Duodenum (tissue), 1 donor: ENCODE results near the genes BTBD9, GLP1R, KIF6, TREM1 and NCR2.

DNA sequence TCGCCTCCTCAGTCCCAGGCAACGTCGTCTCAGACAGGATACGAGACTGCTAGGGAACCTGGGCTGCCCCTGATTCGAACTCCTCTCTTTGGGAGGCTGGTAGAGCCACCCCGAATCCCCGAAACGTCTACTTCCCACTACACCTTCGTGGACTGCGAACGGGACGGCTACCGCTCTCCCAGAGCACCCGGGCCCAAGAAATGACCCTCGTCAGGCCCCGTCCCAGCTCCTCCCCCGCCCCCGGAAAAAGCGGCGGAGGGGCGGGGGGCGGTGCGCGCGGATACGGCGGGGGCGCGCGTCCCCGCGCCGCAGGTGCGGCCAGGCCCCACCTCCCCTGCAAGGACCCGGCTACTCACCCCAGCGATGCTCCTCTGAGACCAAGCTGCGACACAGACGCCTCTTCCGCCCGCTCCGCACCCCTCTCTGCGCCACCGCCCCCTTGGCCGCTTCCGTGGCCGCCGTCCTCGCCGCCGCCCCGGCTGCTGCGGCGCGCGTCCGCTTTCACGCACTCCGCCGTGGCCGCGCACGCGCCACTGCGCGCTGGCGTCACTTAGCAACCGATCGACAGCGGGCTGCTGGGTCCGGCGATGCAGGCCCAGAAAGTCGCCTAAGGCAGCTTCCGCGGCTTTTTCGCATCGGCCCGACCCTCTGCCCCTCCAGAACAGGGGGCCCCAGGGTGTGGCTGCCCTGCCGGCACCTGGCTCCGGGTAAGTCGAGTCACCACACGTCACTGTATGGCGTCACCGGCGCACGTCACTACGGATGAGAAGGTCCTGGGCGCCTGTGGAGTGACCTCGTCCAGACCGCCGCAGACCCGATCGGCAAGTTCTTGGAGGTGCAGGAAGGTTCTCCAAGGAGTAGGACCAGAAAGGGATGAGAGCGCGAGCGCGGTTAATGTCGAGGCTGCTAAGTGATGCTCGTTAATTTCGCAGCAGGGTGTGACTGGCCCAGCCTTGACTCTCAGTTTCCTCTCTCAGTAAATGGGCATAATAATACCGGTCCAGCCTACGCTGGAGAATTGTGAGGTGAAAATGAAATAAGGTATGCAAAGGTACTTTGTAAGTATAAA, at the start of gene BTBD9:
Gene BTBD9 (minus strand): TSS at position 486 of the 1,069 bp plus-strand sequence.
- PRO-cap = bidirectional peak, plus-strand start at position 245 of the sequence, minus-strand start at position 198 of the sequence; bidirectional peak, plus-strand start at position 765 of the sequence, minus-strand start at position 425 of the sequence

- PRO-cap = no peak
Observed at GRCh38 chr6:38722545-38723237, 7.6 kb downstream of the DNAH8 start.

GRCh38 chr6:38775224-38775765, 60.2 kb downstream of the DNAH8 start:
- PRO-cap = no peak

- PRO-cap = no peak
Observed at GRCh38 chr6:39048282-39049000, at the start of gene GLP1R. TSS of gene GLP1R (plus strand) at chr6:39048781.

DNA sequence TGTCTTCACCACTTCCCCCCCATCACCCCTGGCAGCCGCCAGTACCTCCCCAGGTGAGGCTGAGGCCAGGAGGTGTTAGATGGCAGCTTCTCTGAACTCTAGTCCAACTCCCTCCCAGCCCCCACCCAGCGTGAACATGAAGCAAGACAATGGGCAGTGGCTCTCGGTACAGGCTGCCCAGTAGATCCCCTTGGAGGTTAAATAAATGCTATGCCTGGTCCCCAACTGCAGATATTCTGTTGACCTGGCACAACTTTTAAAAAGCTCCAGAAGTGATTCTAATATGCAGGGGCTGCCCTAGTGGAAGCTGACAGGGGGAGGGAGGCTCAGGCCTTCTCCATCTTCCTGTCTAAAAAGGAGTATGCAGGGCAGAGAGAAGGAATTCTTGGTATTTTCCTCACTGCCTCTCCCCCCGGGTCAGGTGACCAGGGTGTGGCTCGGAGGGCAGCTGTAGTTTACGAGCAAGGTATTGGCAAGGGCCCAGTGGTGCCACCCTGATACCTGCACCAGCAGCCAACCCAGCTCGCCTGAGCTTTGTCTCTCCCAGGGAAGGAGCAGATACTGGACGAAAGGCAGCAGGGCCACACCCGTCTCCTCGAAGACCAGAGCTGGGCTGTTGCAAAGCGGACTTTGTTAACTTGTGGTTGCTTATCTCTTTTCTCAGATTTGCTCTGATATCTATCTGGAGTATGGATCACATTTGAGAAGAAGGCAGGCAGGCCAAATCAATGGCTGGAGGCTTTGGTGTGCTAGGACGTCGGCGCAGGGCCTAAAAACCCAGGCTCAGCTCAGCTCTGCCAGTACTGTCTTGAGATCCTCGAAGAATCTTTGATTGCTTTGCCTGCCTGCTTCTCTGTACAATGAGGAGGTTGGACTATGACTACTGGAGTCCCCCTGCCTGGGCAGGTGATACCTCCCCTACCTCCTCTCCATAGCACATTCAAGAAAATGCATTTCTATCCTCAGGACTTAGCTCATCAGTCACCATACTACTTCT, 25.5 kb downstream of the KCNK5 start:
- PRO-cap = bidirectional peak, plus-strand start at position 728 of the sequence, minus-strand start at position 536 of the sequence

DNA sequence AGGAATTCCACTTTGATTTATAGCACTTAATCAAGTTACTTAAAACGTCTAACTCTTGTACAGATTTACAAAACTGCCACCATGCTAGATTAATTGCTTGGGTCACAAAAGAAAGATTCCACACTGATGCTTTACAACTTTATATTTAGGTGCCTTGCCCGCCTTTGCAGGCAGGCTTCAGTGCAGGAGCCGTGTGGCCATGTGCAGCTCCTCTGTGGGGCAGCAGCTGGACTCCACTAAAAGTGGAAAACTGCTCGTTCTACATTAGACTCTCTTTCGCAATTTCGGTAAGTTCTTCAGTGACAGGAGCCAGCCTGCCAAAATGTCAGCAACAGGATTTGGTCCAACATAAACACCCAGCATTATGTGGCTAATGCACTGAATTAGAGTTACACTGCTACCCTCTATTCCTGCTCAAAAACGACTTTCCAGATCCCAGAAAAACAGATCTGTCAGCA, 174.4 kb upstream of the KCNK16 start:
- PRO-cap = no peak

- PRO-cap = no peak
Observed at GRCh38 chr6:39724661-39725980, at the start of gene KIF6. TSS of gene KIF6 (minus strand) at chr6:39725408.

DNA sequence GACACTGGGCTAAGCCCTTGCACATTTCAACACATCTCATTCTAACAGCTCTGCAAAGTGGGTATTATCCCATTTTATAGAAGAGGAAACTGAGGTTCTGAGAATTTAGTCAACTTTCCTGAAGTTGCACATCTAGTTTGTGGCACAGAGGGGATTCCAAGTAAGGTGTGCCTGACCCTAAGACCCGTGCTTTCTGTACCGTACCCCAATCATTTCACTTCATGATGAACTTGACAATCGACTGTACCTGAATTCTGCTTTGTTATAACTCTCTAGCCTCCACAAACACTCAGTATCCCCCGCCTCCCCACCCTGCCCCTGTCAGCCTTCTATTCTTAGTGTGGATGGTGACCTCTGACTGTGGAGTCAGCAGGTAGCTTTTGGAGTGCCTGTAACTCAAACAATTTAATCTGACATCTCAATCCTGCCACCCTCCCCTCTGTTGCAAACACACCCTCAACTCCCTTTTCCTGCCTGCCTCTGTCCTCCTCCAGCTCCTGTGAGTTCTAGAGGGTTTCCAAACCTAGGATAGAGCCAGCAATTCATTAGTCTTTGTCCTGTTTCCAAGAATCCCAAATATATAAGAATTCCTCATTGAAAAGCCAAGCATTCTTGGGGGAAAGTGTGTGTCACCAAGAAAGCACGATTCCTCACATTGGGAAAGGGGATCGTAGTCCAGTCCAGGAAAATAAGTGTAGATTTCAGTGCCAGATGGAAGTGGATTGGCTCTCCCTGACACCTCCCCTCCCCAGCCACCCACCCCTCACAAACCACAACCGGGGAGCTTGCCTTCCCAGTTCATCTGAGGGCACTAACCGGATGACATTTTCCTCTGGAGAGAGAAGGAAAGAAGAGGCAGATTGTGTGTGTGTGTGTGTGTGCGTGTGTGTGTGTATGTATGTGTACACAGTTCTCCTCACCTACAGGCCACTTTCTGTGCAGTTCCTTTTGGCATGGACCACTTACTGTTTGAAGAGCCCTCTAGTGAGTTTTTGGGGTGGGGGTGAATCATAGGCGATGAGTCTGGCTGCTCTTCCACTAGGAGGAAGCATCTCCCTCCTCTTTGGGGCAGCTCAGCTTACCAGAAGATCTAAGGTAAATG, 20.5 kb downstream of the DAAM2 start:
- PRO-cap = no peak

DNA sequence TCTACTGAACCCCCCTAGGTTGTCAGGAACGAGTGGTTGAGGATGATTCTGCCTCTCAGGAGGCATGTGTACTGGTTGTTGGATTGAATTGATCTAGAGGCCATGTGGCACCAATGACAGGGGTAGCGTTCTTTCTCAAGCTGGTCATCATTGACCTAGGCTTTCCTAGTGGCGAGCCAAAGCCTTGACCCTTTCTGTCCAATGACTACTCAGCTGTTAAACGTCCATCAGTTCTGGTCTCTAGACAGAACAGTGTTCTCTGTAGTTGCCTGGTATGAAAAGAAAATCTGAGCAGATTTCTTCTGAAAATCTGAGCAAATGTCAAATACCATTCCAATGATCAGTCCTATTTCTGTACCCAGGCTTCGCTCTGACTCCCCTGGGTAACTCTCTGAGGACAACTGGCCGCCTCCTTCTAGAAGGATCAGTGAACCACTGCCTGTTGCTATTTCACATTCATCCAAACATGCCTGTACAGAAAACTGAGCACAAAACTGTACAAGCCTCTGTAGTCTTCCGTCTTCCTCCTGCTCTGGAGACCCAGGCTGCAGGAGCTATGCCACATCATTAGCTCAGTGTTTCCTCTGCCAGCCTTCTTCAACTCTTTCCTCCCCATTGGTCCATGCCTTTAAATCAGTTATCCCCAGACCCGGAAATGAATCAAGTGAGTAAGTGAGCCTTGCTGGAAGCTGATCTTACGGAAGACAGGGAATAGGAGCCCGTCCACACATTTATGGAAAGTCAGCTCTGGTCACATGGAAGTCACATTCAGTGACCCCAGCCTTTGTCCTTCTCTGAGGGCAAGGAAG, 63.2 kb downstream of the DAAM2 start:
- PRO-cap = no peak

DNA sequence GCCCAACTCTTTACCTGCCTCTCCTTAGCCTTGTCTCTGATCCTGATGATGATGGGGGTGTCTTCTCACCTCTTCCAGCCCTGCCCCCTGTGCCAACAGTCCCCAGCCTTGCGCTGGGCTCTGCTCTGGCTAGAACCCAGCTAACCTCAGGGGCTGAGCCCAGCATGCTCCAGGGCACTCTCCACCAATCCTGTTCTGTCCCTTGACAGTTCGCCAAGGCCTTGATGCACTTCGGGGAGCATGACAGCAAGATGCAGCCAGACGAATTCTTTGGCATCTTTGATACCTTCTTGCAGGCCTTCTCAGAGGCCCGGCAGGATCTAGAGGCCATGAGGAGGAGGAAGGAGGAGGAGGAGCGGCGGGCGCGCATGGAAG, 33.2 kb downstream of the MOCS1 start:
- PRO-cap = no peak

GRCh38 chr6:39932165-39932749, 2.0 kb downstream of the MOCS1 start:
- PRO-cap = no peak

GRCh38 chr6:39948055-39948633, 13.9 kb upstream of the MOCS1 start:
- PRO-cap = no peak

DNA sequence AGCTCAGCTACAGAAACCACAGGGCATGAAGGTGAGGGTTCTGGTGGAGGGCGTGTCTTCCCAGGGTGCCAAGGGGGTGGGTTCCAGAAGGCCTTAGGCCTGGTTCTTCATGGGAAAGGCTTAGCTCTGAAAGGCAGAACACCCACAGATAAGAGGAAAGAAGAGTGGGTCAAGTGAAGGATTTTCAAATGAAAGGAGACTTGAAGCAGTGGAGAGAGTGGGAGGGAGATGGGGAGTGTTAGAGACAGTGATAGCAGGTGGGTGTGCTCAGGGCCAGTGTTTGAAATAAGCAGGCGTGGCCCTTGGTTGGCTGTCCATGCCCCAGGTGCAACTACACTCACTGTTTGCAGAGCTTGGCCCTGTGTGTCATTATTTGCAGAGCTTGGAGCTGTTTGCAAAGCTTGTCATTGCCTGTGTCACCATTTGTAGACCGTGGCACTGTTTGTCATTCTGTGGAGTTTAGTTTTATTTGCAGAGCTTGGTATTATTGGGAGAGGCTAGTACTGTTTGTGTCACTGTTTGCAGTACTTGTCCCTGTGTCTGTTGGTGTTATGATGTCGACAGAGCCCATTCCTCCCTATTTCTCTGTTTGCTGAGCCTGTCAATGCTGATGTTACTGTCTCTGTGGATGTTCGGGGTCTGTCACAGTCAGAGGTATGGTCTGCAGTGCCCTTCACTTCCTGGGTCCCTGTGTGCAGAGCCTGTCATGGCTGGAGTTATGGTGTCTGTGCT, 127.6 kb upstream of the LRFN2 start:
- PRO-cap = no peak

DNA sequence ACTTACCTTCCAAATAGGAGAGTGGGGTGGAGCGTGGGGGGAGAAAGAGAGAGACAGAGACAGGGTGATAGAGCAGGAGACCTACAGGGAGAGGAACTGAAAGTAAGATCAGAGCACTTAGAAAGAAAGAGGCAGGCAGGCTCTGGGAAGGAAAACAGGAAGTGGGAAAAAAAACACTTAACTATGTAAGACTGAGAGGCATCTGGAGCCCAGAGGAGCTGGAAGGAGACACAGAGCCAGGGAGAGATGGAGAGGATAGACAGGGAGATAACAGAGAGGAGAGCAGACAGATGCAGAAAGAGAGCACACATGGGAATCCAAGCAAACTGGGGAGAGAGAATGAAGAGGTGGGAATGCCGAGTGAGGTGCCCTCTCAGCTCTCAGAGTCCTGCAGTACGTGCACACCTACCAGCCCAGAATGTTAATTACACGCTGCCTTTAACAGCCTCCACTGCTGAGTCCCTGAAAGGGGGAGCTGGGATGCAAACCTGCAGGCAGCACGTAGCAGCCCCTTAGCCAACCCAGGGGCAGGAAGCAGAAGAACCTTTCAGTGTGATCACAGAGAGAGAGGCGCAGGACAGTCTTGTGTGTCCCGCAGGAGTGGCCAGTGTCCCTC, 132.6 kb upstream of the LRFN2 start:
- PRO-cap = no peak

GRCh38 chr6:41053454-41054053, 552 bp downstream of the APOBEC2 start:
- PRO-cap = no peak

DNA sequence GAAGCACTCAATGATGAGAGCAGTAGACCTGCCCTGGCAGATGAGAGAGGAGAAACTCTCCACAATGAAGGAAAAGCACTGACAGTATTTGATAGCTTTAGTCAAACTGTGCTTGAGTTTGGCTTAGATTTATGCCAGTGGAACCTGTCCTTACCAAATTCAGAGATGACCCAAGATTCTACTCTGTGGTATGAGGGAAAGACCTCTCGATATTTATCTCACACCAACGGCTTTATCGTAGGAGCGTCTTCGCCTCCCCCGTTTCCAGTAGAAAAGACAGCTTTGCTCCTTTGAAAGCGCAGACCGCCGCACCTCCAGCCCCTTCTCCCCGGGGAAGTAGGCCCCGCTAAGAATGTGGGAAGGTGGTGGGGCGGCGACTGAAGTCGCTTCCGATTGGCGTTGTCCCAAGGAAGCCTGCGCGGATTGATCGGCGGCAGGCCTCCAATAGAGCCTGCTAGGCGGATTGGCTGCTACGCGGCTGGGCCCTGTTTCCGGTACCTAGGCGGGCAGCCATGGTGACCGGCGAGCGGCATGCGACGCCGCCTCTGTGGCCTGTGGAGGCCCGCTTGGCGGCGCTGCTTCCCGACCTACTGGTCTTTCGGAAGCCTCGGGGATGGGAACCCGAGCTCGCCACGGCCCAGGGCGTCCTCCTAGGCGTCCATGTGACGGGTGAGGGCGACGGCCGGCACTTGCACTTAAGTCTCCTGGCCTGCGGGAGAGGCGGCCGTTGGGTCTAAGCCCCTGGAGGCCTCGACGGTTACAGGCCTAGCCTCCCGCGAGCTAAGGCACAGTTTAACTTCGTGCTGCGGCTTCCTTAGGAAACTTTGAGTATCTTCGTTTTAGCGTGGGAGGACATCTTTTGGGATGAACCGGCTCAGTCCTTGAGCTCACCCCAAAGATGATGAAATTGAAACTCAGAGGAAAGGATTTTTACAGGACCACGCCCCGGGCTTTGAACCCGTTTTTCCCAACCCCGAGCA, 28.0 kb downstream of the NFYA start:
- PRO-cap = no peak

DNA sequence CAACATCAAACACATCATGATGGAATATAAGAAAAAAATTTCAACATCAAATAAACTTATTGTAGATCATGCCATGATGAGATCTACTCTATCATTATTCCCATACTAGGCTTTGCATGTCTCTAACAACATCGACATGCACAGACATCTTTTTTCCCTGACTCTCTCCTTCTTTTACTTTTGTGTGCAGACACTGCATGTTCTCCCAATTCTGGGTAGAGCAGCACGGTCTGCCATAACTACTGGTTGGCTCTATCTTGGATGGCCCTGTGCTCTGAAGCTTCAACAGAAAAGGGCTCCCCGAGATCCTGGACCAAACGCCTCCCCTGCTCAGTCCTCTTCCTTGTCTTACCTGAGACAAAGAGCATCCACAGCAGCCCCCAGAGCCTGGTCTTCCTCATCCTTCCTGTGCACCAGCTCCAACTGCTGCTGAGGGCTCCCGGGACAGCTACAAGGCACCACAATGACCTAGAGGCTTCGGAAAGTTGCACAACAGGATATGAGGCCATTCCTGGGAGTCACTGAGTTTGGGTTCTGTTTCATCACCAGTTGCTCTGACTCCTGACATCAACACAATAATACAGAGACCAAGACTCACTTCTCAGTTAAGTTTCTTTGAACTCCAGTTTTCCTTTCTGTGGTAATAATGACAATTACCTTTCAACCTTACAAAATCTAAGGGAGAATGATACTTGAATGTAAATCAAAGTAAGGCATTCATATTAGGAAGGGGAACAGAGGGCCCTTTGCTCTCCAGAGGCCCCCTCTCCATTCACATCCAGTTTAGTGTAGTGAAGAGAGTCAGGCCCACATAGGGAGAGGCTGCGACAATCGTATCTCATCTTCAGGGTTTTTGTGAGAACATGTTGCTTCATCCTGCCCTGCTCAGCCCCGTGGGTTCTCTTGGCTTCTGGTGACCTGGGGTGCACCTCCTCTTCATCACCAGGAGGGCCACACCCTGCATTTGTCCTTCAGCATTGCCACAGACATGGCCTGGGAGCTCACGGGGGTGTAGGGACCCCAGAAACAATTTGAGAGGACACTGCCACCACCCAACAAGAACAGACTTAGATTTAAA, at the start of gene TREM1:
Gene TREM1 (minus strand): TSS at position 428 of the 1,078 bp plus-strand sequence.
- PRO-cap = no peak

- PRO-cap = no peak
Observed at GRCh38 chr6:41318435-41319235, 16.8 kb upstream of the NCR2 start.

DNA sequence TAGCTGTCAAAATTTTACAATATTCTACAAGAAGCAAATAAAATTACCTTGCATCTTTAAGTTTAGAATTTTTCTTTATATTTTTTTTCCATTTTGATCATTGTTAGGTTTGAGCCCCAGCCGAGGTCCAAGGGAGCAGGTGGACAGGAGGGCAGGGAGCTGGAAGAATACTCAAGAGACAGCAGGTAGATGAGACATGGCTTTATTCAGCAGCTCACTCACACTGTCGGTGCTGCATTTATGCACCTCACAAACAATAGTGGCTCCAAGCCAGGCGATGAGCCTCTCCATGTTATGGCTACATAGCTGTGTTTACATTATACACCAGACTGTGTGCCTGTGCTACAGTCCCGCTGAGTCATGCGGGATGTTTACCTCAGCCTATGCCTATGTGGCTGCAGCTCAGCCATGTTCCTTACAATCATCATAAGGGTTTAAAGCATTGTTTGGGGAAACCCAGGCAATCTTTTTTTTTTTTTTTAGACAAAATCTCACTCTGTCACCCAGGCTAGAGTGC, 15.0 kb upstream of the NCR2 start:
- PRO-cap = no peak

DNA sequence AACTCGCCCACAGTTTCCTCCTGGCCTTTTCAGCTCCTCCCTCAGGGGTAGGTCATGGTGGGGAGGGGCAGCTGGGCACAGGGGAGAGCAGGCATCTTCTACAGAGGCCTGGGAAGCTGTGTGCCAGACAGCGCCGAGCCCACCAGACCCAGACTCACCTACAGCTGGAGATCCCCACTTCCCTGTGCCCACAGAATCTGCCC, at the start of gene NCR2:
Gene NCR2 (plus strand): TSS at position 90 of the 203 bp plus-strand sequence.
- PRO-cap = no peak